ENCODE measurements around a stretch of chr7.

GRCh38 chr7:155214313-155215327 is 83.1 kb upstream of the INSIG1 start:
- RRBS: no CpG with 5 or more reads among the region's 40 CpGs

GRCh38 chr7:155270047-155270351 is 27.7 kb upstream of the INSIG1 start:
- RRBS: no CpG with 5 or more reads among the region's 4 CpGs

DNA sequence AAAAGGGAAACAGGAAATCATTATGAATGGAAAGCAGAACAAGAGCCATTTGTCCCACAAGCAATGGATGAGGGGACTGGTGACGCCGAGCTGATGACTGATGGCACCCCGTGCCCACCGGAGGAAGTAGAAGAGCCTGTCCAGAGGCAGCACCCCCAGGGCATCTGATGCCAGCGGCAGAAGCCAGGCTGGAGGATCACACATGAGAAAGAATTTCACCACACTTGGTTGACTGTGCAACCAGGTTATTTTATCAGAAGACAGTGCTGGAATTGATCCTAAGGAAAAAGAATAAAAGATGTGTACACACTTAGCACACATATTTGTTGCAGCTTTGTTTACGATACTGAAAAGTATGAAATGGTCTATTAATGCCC is 14.9 kb upstream of the INSIG1 start:
- RRBS: no CpG with 5 or more reads among the region's 6 CpGs

- RRBS: no CpG with 5 or more reads among the region's 7 CpGs
Observed at GRCh38 chr7:155295578-155296021, 2.1 kb upstream of the INSIG1 start.

GRCh38 chr7:155298688-155299086 is 1.0 kb downstream of the INSIG1 start:
- RRBS: 1% methylated on average over 5 of the region's 12 CpGs

DNA sequence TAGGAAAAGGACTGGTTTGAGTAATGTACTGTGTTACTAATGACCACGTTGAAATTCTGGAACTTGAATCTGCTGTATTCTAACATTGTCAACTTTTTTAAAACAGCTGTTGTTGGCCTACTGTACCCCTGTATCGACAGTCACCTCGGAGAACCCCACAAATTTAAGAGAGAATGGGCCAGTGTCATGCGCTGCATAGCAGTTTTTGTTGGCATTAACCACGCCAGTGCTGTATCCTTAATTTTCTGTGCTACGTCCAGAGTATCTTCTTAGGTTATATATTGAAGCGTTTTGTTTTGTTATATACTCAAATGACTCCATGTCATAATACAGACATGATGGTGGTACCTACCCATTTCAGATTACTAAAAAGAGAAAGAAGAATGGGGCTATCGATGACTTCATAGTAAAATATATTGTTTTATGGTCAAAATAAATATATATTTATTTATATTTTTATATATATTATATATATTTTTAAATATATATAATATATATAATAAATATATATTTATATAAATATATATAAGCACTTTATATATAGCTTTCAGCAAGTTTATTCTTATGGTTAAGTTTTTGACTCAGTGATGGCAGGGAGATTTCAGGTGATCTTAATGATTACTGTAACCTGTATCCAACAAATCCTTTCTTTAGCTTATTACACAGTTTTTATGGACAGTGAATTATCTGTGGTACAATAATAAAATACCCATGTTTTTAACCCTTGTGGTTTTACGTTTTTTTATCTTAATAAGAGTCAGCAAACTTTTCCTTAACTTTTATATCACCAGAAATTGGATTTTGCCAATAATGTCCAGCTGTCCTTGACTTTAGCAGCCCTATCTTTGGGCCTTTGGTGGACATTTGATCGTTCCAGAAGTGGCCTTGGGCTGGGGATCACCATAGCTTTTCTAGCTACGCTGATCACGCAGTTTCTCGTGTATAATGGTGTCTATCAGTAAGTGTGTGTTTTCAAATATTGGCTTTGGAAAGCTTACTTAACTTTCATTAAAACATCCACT is 4.1 kb downstream of the INSIG1 start:
- RRBS: no CpG with 5 or more reads among the region's 13 CpGs

- RRBS: no CpG with 5 or more reads among the region's 10 CpGs
Observed at GRCh38 chr7:155302482-155303039, 4.9 kb downstream of the INSIG1 start.

DNA sequence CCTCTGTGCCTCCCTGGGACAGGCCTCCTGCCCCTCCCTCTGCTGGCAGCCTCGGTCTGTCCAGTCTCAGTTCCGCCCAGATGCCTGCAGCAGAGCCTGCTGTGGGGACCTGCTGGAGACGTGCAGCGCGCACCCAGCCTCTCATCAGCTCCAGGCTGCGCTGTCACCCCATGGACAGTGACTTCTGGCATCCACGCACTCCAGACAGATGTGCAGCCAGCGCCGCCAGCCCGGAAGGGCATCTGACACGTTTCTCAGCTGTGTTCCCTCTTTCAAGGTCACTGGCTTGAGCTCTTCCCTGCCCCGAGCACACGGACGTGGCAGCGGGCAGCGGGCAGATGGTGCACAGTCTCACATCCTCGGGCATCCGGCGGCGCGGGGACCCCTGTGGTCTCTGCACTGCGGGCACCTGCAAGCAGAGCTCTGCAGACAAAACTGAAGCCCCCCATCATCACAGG is 60.7 kb downstream of the INSIG1 start:
- RRBS: no CpG with 5 or more reads among the region's 22 CpGs

GRCh38 chr7:155374320-155374670 is 76.6 kb downstream of the INSIG1 start:
- RRBS: 3% methylated on average over 29 of the region's 49 CpGs

GRCh38 chr7:155414689-155414961 is 43.3 kb upstream of the EN2 start:
- RRBS: no CpG with 5 or more reads among the region's 5 CpGs

DNA sequence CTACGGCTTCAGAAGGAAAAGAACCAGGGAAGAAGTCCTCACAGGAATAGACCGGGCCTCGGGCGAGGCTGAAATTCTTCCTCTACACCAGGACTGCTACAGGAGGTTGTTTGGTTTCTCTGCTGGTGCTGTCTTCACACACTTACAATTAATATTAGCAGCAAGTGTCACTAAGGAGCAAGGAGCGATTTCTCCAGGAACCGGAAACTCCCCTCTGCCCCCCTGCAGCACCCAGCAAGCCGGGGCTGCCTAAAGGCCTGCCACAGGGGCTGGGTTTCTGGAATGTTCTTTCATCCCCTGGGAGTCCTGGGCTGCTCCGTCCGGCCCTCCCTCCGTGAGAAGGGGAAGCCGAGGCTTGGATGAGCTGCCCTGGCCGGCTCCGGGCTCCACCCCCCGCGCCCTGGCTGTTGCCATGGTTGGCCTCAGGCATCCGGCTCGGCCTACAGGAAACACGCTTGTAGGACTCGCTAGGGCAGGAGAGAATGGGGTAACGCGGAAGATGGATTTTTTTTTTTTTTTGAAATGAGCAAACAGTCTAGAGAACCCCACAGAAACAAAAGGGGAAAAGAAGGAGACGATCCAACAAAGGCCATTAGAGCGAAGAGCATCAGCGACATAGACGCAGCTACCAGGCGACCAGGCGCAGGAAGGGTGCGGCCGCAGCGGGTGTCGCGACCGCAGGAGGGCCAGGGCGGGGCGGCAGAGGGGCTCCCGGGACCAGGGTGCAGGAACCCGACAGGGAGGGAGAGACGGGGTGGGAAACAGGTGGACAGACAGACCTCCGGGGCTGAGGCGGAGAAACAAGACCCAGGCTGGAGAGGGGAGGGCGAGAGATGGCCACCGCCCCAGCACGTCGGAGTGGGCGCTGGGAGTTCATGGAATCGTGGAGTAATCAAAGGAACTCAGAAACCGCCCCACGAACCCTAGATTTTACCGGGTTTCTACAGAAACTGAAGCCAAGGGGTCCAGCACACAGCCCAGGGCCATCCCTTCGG is 33.1 kb downstream of the EN2 start:
- RRBS: 11% methylated on average over 15 of the region's 50 CpGs

- RRBS: 3% methylated on average over 5 of the region's 17 CpGs
Observed at GRCh38 chr7:155815235-155815739, 3.0 kb upstream of the SHH start.

- RRBS: no CpG with 5 or more reads among the region's 3 CpGs
Observed at GRCh38 chr7:156818152-156818618, 74.8 kb downstream of the LMBR1 start.

DNA sequence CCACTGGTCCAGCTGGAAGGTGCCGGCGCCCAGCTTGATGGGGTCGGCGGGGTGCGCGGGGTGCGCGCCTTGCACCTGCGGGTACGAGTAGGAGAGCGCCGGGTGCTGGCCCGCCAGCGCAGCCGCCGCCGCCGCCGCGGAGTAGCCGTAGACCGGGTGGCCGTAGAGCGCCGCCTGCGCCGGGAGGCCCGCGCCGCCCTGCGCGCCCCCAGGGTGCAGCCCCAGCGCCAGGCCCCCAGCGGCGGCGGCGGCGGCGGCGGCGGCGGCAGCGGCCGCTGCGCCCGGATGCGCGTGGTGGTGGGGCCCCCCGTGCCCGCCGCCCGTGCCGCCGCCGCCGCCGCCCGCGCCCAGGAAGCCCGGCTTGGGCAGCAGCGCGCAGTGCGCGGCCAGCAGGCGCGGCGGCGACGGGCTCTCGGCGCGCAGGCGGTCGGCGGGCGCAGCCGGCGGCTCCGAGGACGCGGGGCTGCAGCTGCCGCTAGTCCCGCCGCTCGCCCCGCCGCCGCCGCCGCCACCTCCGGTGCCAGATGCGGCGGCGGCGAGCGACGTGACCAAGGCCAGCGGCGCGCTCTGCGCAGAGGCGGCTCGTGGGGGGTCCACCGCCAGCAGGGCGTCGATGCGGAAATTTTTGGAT is 636 bp downstream of the MNX1 start:
- RRBS: 1% methylated on average over 66 of the region's 107 CpGs

DNA sequence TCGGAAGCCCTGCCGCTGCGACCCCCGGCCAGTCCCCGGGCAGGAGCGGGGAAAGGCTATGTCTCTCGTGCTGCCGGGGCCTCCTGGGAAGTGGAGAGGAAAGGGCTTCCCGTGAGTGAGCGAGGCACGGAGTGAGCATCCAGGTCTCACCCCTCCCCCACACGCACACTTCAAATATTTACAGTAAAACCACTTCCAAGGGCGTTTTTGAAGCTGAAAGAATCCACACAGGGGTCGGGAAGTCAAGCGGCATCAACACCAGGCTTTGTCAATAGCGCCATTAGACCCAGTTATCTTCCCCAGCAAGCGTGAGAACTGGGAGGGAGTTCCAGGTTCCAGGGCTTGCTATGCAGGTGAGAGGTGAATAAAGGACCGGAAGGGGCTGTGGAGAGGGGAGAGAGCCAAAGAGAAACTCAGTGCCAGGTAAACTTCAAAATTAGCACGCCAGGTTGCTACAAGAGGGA is 1.2 kb upstream of the MNX1 start:
- RRBS: no CpG with 5 or more reads among the region's 19 CpGs

DNA sequence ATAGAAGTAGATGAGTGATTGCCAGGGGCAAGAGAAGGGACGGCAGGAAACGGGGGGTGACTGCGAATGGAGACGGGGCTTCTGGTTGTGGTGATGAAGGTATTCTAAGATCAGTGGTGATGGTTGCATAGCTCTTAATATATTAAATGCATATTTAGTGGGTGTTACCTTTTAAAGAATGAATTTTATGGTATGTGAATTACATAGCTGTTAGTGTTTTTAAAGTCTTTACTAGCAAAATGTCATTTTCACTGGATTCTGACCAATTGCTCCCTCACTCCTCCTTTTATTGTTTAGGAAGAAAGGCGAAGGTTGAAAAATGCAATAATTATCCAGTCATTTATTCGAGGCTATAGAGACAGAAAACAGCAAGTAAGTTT is 30.0 kb downstream of the UBE3C start:
- RRBS: no CpG with 5 or more reads among the region's 6 CpGs

- RRBS: 2% methylated on average over 10 of the region's 32 CpGs
Observed at GRCh38 chr7:157273095-157274226, 63.3 kb upstream of the DNAJB6 start.

DNA sequence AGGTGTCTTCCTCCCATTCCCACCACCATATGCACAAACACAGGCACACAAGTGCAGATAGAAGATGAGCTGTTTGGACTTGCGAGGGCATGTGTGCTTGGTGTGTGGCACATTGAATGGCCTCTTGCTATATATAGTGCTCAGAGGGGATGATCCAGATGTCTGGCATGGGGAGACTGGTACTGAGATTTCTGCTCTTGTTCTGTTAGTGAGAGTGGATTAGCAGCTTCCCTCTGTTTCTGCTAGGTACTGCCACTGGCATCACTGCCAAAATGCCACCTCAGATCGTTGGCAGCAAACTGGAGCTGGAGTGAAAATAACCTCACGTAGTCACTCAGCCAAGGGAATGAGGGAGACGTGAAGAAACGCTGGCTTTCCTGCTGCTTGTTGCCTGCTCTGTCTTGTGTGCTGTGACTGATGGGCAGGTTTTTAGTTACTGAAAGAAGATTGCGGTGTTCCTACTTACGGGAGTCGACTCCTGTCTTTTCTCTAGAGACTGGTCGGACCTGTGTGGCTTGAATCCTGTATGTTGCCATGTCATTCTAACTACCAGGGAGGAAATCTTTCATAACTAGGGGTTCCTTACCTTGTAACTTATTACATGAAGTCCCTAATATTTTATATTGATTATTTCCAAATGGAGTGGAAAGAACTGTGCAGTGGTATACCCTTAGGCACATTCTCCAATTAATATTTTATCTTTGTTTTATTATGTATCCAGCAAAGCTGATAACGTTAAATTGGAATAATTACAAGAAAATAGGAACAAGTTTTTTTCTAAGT is 19.4 kb downstream of the DNAJB6 start:
- RRBS: no CpG with 5 or more reads among the region's 10 CpGs

- RRBS: no CpG with 5 or more reads among the region's 8 CpGs
Observed at GRCh38 chr7:157375472-157375996, 38.7 kb downstream of the DNAJB6 start.

- RRBS: no CpG with 5 or more reads among the region's 9 CpGs
Observed at GRCh38 chr7:157398300-157398802, 61.5 kb downstream of the DNAJB6 start.

All from aortic smooth muscle cell (primary cell).